NB4 (cell line): Measurements from ENCODE around the gene FAM20A.

DNA sequence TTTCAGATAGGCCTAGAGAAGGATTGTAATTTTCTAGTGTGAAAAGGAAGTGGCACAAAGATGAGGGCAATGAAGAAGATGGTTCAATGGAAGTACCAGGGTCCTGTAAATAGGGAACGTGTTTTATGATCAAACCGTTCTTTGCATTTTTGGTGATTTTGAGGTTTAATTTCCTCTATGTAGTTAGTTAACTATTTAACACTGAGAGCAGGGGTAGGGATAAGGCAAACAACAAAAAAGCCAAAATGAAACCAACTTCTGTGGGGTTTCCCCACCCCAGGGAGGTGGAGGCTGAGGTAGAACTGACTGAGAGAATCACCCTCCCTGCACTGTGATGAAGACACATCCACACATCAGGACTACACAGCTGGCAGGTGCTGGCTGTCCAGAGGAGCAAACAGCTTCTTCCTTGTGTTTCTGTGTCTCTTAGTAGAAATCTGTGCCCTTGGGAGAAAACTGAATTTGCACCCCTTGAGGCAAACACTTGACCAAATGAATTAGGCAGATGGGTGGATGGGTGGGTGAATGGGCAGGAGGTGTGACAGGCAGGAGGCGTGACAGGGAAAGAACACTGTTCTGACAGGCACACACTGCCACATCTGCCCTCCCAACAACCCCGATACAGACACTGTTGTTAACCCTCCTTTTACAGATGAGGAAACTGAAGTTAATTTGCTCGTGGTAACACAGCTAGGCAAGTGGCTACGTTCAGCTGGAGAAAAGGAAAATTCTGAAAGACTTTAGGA, 63.0 kb upstream of the AMZ2 start:
- RRBS: no CpG with 5 or more reads among the region's 6 CpGs

- RRBS: 27% methylated on average over 12 of the region's 36 CpGs
Observed at GRCh38 chr17:68197209-68197780, 50.5 kb upstream of the AMZ2 start.

- RRBS: no CpG with 5 or more reads among the region's 17 CpGs
Observed at GRCh38 chr17:68199677-68200131, 48.1 kb upstream of the AMZ2 start.

DNA sequence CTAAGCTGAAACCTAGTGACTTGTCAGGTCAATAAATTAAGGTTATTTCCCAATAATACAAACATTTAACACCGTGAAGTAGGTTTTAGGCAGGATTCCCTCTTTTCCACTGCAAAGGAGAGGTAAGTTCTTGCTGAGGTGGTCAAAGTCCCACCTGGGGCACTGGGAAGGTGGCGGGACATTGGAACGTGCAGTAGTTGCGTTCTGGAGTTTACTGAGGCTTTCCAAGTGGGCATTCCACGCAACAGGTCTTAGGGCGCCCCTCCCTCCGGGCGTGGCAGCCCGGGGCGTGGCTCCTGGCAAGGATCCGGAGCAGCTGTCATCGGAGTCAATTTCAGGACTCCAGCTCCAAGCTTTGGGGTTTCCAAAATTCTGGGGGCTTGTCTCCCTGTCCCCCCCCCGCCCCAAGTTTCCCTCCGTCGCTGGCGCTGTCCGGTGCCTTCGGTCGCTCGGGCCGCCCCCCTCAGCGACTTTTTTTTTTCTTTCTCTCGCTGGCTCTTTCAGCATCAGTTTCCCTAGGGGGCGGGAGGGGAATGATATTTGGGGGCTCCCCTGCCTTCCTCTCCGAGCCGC, 43.1 kb upstream of the AMZ2 start:
- RRBS: no CpG with 5 or more reads among the region's 26 CpGs

DNA sequence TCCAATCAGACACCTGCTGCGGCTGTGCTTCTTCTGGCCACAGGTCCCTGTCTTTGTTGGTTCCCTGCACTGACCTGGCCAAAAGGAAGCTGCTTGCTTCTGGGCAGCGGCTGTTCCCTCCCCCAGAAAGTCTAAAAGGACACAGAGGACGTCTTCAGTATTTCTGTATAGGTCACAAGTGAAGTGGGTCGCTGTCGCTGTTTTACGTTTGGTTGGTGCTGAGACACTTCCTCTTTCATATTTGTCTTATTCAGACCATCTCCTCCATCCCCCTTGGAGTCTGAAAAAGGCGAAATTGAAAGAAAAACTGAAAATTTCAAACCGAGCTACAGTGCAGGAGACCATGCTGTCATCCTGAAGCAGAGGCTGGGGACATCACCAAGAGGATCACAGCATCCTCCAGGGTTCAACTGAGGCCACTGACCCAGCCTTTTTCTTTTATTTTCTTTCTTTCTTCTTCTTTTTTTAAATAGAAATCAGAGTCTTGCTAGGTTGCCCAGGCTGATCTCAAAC, 10.0 kb upstream of the AMZ2 start:
- RRBS: no CpG with 5 or more reads among the region's 8 CpGs

DNA sequence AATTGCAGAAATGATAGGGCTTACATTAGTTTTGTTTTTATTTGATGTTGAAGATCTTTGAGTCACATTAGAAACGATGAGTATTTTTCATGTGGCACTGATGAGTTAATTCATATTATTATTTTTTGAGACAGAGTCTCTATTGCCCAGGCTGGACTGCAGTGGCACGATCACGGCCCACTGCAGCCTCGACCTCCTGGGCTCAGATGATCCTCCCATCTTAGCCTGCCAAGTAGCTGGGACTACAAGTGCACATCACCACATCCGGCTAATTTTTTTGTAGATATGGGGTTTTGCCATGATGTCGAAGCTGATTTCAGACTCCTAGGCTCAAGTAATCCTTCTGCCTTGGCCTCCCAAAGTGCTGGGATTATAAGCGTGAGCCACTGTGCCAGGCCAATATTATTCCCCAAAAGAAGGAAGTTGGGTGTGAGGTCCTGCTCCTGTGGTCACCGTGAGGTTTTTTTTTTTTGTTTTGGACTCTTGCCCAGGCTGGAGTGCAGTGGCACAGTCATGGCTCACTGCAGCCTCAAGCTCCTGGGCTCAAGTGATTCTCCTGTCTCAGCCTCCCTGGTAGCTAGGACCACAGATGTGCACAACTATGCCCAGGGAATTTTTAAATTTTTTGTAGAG, 1.5 kb downstream of the AMZ2 start:
- RRBS: no CpG with 5 or more reads among the region's 8 CpGs

GRCh38 chr17:68267642-68268361, 20.0 kb downstream of the AMZ2 start:
- RRBS: no CpG with 5 or more reads among the region's 7 CpGs

- RRBS: no CpG with 5 or more reads among the region's 14 CpGs
Observed at GRCh38 chr17:68289253-68290044, 1.5 kb downstream of the SLC16A6 start.

DNA sequence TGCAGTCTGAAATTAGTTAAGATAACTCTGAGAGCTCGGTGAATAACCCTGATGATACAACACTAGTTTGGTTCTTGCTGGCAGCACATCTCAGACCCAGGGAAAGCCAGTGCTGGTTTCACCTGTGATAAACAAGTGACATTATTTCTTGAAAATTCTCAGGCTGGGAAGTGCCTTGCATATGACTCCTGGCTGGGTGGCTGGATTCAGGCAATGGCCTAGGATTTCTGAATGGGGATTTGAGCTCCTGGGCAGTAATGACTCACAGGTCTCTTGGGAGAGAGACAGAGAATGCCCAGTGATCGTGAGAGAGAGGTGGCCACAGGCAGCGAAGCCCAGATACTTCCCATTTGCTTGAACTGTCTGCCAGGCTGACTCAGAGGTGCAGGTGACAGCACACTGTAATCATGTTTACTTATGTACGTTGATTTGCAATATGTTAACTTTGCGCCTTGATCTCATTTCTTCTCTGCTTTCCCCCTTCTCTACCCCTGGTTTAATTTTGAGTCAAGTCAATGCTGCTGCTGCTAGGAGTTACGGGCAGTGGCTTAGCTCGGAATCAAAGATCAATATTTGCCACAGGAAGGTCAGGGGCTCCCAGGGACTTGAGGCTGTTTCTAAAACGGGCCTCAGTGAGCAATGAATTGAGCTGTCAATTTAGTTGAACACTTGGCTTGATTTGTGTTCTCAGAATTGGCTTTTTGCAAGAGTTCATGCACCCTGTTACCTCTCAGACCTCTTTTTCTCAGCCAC, 27.1 kb downstream of the ARSG start:
- RRBS: no CpG with 5 or more reads among the region's 8 CpGs

DNA sequence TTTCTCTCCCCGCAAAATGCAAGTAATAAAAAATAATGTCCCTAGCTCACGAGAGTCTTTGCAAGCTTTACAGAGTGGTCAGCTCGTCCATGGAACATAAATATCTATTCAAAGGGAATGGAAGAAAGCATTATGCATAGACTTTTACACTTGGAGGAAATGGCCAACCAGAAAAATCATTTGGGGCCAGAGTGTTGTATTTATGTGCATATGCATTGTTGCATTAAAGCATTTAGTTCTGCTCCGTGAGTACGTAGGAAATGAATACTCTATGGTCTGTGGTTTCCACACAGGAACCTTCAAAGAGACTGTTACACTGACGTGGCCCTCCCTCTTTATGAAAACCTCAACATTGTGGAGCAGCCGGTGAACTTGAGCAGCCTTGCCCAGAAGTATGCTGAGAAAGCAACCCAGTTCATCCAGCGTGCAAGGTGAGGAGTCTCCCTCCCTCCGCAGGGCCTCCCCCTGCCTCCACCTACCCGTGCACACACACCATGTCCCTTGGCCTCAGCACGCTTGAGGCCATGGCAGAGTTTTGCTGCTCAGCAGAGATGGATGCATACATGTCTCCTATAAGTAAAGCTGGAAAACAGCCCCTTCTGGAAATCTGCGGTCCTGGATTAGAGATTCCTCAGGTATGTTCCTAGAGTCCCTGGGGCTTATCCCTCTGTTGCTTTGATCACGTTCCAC, 65.2 kb downstream of the ARSG start:
- RRBS: no CpG with 5 or more reads among the region's 13 CpGs

DNA sequence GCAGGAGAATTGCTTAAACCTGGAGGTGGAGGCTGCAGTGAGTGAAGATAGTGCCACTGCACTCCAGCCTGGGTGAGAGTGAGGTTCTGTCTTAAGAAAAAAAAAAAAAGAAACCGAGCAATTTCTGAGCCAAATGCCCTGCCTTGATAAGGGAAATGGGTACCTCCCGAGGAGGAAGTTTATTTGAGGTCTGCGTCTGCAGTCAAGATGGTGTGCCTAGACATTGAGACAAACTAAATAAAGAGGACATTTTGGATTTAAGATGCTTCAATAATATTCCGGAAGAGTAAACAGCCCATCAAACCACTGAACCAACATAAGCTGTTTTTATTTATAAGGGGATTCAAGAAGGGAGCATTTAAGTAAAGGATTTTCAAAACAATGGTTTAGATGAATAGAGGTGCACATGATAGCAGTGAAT, 19.8 kb downstream of the WIPI1 start:
- RRBS: no CpG with 5 or more reads among the region's 4 CpGs

GRCh38 chr17:68514683-68515246, 2.5 kb downstream of the PRKAR1A start:
- RRBS: no CpG with 5 or more reads among the region's 8 CpGs

GRCh38 chr17:68518036-68518319, 5.7 kb downstream of the PRKAR1A start:
- RRBS: no CpG with 5 or more reads among the region's 6 CpGs

- RRBS: no CpG with 5 or more reads among the region's 9 CpGs
Observed at GRCh38 chr17:68522567-68523050, 10.4 kb downstream of the PRKAR1A start.

DNA sequence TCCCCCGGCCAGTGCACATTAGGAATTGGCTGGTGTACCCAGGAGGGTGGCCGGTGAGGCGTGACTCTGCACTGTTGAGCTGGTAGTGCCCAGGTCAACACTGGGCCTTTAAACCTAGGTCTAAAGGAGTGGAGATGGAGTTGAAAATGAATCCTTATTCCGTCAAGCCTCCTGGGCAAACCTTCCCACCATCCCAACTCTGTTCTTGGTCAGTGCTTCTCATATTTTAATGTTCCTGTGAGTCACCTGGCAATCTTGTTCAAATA, 30.6 kb downstream of the PRKAR1A start:
- RRBS: no CpG with 5 or more reads among the region's 4 CpGs

- RRBS: 63% methylated on average over 64 of the region's 81 CpGs
Observed at GRCh38 chr17:68600821-68601589, at the start of gene FAM20A. TSS of gene FAM20A (minus strand) at chr17:68601367.

DNA sequence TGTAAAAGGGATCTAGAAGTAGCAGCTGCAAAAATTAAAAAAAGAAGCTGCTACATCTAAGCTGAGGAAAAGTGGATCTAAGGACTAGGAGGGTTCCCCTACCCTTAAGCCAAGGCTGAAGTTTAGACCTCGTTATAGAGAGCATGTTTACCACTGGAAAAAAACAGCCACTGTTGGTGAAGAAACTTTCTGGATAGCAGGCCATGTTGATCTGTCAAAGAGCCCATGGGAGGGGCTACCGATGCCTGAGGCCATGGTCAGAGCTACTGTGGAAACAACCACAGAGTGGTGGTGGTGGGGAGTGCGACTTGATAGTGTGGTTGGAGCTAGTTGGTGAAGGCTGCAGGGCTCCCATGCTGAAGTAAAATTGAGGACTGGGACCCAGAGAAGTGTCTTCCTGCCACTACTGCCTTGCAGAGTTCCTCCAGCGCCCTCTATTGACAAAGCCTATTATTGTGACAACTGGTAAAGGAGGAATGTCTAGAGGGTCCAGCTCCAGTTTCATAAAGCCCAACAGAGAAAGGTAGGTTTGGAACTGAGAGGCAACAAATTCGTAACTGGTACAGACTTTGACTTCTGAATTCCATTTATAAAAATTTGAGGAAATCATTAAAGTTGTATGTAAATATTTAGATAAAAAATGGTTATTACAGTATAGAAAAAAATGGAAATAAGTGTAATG, 12.7 kb upstream of the FAM20A start:
- RRBS: no CpG with 5 or more reads among the region's 5 CpGs

DNA sequence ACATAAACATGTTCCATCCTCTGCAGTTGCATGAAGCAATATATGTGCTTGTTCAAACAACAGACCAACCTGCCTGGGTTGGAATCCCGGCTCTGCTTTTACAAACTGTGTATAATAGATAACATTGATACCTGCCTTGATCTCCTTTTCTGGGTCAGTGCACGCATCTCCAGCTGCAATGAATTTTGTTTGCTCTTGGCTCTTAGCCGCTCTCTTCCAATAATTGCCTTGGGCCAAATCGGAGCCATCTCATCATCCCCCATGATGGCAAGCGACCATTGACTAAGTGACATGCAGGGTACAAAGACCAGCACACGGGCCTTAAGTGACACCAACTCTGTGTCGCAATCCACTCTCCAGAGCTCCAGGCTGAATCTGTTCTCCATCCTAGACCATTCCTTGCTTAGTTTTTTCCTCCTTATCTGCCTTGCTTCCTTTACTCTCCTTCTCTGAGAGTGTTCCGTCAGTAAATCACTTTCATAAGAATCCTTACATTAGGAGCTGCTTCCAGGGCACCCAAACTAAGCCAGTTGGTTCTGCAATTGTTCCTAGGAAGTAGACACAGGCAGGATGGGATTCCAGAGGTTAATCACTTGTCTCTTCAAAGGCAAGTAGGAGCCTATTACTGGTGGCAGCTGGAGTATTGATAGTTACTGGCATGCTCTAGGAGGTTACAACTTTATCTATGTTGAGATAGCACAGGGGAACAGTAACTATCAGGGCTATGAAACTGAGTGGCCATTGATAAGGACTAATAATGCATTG, 134.2 kb downstream of the ABCA8 start:
- RRBS: no CpG with 5 or more reads among the region's 8 CpGs

- RRBS: no CpG with 5 or more reads among the region's 8 CpGs
Observed at GRCh38 chr17:68877369-68878006, 77.7 kb downstream of the ABCA8 start.

GRCh38 chr17:68991511-68992482, 36.6 kb upstream of the ABCA8 start:
- RRBS: no CpG with 5 or more reads among the region's 6 CpGs